Mesenchymal stem cell of the bone marrow (primary cell): Measurements from ENCODE around the gene JKAMP.

DNA sequence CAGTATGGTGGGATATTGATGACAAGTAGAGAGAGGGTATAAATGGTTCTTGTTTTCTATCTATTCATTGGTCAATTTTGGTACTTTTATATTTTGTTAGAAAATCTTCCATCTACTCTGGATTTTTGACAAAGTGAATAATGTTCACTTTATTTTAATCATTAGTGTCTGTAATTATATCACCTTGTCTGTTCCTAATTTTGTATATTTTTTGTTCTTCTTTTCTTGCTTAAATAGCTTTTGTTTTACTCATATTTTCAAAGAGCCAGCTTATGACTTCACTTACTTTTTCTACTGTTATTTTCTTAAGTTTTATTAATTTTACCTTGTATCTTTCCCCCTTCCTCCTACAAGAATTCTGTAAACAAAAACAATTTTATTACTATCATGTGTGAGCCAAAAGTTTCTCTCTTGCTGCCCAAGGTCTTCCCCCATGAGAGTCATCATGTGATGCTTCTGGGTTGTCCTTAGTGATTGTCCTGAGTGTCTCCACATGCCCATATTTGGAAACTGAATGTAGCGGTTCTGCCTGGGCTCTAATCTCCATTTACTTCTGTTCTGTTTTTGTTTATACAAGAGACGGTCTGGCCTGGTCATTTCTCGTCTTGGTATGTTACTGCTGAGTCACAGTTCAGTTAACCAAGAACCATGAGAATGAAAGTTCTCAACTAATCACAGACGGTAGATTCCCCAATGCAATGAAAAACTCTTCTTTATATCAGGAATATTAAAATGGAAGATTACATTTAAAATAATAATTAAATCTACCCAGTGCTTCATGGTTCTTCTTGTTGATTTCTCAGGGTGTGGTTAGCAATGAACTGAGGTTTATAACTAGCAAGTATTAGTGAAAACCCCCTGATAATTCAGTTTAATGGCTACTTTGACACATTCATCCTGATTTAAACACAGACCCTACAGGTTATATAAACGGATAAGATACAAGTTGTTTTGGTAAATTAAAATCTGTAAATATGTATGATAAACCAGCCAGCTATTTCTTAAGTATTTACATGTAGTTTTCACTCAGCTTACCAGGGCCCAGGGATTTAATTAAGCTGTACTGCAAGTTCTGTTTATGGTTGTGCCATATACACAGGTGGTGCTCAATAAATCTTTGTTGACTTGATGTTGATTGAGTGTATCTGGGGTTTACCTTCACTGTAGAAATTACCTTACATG lies 80.9 kb downstream of the PELI2 start:
- CAGE, long polyA plus RNA, result no peak

DNA sequence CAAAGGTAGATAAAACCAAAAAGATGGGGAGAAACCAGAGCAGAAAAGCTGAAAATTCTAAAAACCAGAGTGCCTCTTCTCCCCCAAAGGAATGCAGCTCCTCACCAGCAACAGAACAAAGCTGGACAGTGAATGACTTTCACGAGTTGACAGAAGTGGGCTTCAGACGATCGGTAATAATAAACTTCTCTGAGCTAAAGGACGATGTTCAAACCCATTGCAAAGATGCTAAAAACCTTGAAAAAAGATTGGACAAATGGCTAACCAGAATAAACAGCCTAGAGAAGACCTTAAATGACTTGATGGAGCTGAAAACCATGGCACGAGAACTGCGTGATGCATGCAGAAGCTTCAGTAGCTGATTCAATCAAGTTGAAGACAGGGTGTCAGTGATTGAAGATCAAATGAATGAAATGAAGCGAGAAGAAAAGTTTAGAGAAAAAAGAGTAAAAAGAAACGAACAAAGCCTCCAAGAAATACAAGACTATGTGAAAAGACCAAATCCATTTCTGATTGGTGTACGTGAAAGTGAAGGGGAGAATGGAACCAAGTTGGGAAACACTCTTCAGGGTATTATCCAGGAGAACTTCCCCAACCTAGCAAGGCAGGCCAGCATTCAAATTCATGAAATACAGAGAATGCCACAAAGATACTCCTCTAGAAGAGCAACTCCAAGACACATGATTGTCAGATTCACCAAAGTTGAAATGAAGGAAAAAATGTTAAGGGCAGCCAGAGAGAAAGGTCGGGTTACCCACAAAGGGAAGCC lies 111.6 kb downstream of the PELI2 start:
- CAGE, long polyA plus RNA, result no peak

- CAGE, long polyA plus RNA, result no peak
Measured at GRCh38 chr14:56807686-56808188, 2.5 kb downstream of the OTX2 start.

GRCh38 chr14:56992351-56992698 lies 182.0 kb upstream of the OTX2 start:
- CAGE, long polyA plus RNA, result no peak

DNA sequence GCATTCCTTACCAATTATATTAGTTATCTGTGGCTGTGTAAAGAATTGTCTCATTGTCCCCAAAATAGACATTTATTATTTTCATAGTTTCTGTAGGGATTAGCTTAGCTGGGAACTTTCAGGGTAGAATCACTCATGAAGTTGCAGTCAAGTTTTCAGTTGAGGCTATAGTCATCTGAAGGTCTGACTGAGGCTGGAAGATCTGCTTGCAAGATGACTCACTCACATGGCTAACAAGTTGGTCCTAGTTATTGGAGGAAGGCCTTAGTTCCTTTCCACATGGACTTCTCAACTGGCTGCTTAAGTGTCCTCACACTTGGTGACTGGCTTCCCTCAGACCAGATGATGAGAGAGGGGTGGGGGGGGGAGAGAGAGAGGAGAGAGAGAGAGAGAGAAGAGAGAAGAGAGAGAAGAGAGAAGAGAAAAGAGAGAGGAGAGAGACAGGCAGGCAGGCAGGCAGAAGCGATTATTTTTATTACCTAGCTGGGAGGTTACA lies 6.3 kb downstream of the AP5M1 start:
- CAGE, long polyA plus RNA, result no peak

DNA sequence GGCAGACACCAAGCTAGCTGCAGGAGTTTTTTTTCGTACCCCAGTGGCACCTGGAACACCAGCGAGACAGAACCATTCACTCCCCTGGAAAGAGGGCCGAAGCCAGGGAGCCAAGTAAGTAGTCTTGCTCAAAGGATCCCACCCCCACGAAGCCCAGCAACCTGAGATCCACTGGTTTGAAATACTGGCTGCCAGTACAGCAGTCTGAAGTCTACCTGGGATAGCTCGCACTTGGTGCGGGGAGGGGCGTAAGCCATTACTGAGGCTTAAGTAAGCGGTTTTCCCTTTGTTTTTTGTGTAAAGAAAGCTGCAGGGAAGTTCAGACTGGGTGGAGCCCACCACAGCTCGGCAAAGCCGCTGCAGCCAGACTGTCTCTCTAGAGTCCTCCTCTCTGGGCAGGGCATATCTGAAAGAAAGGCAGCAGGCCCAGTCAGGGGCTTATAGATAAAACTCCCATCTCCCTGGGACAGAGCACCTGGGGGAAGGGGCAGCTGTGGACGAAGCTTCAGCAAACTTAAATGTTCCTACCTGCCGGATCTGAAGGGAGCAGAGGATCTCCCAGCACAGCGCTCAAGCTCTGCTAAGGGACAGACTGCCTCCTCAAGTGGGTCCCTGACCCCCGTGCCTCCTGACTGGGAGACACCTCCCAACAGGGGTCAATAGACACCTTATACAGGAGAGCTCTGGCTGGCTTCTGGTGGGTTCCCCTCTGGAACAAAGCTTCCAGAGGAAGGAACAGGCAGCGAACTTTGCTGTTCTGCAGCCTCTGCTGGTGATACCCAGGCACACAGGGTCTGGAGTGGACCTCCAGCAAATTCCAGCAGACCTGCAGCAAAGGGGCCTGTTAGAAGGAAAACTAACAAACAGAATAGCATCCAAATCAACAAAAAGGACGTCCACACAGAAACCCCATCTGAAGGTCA lies 25.1 kb upstream of the NAA30 start:
- CAGE, long polyA plus RNA, result no peak

DNA sequence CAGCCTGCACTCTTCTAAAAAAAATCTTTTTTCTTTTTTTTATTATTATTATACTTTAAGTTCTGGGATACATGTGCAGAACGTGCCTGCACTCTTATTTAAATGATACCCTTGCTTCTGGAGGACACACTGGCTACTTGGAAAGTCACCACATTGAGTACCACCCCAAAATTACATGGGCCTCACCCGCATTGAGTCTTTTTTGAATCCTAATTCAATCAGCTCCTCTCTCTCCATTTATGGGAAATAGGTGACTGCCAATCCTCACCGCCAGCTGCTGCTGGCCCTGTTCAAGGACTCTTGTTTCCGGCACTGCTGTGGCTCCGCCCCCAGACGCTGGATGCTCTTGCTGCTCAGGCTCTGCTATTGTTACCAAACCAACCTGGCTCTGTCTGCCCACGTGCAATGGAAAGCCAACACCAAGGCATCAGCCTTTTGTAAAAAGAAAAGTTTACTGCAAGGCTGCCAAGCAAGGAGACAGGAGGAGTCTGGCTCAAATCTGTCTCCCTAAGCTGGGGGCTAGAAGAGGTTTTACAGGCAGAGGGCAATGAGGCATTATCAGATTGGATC lies 116.9 kb upstream of the SLC35F4 start:
- CAGE, long polyA plus RNA, result no peak

- CAGE, long polyA plus RNA, result no peak
Measured at GRCh38 chr14:58346973-58347296, 48.6 kb downstream of the ARID4A start.

DNA sequence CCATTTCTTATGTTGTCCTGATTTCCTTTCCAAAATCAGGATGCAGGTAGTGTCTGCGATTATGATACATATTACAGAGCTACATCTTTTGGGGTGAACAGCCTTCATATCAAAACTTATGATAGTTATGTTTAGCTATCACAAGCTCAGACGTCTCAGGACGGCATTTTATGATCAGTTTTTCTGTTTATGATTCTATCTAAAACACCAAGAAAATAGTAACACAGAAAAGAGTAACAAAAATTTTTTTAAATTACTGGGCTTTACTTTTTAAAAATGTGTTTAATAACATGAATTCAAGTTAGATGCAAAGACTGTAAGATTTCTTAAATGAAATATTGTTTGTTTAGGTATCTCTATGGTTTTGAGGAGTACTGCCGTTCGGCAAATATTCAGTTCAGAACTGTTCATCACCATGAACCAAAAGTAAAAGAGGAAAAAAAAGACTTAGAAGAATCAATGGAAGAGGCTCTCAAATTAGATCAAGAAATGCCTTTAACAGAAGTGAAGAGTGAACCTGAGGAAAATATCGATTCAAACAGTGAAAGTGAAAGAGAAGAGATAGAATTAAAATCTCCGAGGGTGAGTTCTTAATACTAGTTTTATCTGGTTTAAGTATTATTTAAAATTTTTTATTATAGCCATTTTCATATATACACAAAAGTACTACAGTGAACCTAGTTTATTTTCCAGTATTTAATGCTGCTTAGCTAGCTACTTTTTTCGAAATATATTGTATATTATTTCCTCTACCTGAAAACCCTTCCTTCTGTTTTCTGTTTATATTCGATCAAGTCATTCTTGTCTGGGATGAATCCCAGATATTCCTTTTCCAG lies 48.2 kb upstream of the TOMM20L start:
- CAGE, long polyA plus RNA, result no peak

DNA sequence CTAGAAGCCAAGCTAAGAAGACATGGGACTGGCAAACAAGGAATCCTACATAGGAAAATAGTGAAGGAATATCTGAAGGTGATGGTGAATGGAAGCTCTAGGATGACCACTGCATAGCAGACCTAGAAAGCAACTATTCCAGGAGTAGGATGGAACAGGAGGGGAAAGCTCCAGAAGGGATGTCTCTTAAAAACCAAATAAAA lies 26.1 kb upstream of the TOMM20L start:
- CAGE, long polyA plus RNA, result no peak

DNA sequence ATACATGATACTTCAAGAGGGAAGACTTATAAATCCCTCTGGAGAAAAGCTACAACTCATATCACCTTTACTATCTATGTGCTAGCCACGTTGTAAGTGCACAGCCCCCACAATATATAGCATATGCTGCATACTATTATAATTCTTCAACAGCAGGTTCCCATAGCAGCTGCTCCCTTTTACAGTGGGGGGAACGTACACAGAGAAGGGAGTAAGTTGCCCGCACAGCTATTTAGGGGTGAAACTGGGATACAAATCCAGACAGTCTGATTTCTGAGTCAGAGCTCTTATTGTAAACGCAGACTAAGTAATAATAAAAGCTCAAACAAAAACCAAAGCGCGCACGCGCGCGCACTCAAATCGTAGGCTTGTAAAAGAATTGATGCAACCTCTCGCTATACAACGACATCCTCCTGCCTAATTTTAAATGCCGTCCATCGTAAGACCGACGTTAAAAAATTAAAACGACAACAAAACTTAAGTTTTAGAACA lies 822 bp upstream of the DACT1 start:
- CAGE, long polyA plus RNA, result no peak

DNA sequence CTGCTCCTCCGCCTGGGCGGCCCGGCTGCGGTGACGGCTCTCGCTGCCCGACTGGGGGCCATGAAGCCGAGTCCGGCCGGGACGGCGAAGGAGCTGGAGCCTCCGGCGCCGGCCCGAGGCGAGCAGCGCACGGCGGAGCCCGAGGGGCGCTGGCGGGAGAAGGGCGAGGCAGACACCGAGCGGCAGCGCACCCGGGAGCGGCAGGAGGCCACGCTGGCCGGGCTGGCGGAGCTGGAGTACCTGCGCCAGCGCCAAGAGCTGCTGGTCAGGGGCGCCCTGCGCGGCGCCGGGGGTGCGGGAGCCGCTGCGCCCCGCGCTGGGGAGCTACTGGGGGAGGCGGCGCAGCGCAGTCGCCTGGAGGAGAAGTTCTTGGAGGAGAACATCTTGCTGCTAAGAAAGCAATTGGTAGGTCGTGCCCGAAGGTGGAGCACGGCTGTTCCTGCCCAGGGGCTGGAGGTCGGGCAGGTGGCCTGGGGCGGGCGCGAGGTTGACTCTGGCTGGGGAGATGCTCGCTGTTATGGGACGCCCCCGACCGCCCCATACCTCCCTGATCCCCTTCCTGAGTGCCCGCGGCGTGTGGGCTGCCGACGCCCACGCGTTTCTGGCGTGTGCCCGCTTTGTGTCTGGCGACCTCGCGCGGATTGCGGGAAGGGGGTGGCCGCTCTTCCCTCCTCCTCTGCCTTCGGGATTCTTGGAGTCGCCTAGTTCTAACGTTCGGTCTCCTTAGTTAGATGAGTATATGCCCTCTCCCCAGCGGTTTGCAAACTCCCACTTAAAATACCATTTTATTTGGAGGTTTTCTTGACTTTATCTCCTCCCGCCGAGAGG lies 595 bp downstream of the DACT1 start:
- CAGE, long polyA plus RNA, result no peak

- CAGE, long polyA plus RNA, result no peak
Measured at GRCh38 chr14:58639509-58640194, 1.9 kb downstream of the DACT1 start.

- CAGE, long polyA plus RNA, result no peak
Measured at GRCh38 chr14:58646128-58647138, 8.7 kb downstream of the DACT1 start.

- CAGE, long polyA plus RNA, result no peak
Measured at GRCh38 chr14:58970178-58970689, 218.2 kb upstream of the DAAM1 start.

GRCh38 chr14:59484237-59485335 lies at the start of gene JKAMP:
Gene JKAMP, plus strand, starts transcription at chr14:59484517.
- CAGE, long polyA plus RNA, result no peak

DNA sequence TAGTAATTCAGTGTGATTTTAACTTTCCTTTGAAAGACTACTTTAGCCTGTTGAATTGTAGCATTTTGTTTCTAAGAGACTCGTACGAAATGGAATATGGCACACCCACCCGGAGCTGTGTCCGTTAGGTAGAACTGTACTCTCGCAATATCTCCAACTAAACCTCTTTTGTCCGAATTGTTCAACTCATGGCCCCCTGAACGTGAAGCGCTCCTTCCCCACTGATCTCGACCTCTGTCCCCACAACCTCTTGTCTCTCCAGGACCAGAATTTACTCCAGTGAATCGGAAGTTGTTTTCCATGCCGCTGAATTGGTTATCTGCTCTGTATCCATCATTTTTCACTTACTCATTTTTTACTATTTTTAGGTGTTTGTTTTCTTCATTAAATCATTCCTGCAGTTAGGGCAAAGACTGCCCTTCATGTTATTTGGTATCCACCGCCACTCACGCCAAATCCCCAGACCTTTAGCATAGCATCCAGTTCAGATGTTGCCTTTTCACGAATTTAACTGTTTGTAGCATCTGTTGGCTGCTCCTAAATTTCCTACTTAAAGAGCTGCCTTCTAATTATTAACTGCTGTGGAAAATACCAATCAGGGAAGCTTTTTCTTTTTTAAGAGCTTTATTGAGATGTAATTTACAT lies 995 bp downstream of the PCNX4 start:
- CAGE, long polyA plus RNA, result no peak

DNA sequence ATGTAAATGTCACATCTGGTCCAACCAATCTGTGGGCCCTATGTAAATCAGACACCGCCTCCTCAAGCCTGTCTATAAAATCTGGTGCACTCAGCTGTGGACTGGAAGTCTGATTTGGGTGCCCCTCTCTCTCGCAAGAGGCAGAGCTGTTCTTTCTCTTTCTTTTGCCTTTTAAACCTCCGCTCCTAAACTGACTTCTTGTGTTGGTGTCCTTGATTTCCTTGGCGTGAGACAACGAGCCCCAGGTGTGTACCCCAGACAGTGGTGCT lies 9.3 kb upstream of the DHRS7 start:
- CAGE, long polyA plus RNA, result no peak

DNA sequence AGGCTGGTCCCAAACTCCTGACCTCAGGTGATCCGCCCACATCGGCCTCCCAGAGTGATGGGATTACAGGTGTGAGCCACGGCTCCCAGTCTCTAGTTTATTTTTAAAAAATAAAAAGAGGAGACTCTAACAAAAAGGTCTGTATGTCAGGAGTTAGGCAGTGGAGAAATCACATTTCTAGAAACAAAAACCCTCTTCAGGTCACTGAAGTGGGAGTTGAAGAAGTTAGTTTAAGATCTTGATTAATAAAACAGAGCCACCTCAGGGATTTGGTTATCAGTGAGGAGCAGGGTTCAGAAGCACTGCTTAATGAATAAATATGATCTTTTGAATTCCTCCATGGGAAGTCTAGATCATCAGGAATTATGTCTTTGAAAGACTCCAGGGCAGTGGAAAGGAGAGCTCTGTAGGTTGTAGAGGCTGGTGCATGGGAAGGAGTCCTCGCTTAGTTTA lies 29.7 kb upstream of the DHRS7 start:
- CAGE, long polyA plus RNA, result no peak

DNA sequence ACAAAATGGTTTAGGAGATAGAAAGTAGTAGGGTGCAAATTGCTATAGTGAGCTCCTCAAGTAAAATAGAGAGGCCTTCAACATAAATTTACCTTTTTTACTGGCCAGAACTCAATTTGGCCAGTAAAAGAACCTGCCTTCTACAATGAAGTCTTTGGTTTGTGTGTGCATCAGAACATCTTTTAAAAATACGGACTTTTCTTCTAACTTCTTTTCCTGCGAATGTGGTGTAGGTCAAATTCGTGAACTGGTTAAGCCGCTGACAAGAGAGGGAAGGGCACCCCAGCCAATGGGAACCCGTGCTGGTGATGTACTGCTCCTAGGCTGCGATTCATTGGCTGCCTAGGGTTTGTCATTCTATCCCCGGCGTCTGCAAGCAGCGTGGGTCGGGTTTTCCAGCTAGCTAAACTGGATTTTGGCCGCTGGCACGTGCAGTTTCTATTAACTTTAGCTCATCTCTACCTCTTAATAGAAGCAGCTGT lies 1.2 kb upstream of the PPM1A start:
- CAGE, long polyA plus RNA, result no peak